Placental epithelial cell (primary cell): ENCODE data around the gene SLC6A18.

DNA sequence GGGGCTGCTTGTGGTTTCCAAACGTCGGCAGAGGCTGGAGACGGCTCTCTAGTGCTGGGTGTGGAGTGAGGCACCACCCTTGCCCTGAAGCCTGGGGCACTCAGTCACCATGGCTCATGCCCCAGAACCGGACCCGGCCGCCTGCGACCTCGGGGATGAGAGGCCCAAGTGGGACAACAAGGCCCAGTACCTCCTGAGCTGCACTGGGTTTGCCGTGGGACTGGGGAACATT is at the start of gene SLC6A18:
Gene SLC6A18 (plus strand): TSS at position 13 of the 232 bp plus-strand sequence.
- CAGE, long polyA plus RNA = no peak

DNA sequence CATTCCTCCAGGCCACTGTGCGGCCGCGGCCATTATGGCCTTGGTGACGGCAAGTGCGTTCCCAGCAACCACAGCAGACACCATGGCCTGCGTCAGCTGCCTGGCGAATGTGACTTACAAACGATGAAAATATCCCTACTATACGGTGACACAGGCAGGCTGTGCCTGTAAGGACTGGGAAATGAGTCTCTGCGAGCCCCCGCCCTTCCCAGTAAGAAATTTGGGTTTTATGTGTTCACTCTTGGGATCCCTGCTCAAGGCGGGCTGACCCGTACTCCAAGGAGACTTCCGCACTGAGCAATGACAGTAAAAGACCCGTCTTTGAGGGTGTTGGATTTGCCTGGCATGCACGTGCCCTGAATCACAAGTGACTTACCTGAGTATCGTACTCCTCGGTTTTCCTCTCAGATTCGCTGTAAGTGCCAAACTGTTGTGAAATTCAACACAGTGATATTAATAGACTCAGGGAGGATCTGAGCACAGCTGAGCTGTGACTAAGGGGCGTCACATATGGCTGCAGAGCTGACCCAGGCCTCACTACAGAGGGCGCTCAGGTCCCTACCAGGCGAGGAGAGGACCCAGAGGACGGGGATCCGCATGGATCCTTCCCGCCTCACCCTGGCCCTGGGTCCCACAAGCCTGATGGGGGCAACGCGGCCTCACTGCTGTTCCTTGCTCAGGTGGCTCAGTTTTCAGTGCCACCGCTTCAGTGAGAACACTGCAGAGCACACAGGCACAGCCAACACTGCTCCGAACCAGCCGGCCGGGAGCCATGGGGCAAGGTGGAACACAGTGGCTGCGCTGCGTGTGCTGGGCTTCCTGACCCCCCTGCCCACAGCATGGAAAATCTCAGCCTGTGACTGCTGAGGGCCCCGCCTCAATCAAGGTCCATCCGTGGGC is 20.3 kb downstream of the CLPTM1L start:
- CAGE, long polyA plus RNA = no peak

GRCh38 chr5:1336846-1337650 is 7.9 kb downstream of the CLPTM1L start:
- CAGE, long polyA plus RNA = no peak

- CAGE, long polyA plus RNA = no peak
Measured at GRCh38 chr5:1460162-1460573, 14.9 kb upstream of the SLC6A3 start.

DNA sequence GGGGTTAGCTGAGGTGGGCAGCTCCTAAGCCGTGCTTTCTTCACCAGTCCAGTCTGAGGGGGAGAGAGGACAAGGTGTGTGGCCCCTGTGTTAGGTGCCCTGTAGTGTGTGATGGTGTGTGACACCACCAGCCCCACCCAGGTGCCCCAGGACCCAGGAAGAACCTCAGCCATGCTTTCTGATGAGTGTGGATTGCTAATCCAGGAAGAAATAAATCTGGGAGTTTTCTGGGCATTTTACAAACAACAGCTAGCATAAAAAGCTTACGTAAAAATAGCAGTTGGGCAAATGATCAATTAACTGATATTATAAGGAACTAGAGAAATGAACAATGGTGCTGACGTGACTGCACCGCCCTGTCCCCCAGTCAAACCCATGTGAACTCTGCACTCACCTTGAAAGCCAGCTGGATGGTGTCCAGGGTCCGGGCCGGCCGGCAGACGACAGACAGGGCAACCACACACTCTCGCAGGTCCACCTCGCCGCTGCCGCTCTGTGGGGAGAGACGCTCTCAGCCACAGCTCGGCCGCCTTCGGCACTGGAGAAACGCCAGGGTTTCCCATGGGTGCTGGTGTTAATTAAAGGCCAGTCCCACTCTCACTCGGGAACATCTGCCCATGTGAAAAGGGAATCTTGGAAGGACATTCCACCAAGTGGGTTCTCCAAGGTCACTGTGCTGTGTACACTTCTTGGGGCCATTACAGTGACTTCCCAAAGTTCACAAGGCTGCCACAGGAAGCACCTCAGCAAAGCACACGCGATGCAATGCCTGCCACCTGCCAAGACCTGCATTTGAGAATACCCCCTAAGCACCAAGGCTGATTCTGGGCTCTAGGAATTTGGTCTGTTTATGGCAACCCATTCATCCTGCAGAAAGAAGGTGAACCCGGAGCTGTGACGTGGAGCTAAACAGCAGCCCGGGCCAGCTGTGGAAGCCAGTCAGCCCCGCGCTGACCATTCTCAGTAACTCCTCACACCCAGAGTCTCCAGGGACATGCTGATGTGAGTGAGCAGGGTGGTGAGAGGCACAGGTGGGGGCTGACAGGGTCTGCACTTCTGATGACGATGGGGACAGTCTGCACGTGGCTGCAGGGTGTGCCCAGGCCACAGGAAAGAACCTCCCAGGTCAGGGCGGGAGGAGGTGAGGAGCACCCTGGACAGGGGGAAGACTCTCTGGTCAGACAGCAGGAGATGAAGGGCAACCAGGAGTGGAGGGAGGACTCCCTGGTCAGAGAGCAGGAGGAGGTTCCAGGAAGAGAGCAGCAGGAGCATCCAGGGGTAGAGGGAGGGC is 25.6 kb upstream of the SLC6A3 start:
- CAGE, long polyA plus RNA = no peak

DNA sequence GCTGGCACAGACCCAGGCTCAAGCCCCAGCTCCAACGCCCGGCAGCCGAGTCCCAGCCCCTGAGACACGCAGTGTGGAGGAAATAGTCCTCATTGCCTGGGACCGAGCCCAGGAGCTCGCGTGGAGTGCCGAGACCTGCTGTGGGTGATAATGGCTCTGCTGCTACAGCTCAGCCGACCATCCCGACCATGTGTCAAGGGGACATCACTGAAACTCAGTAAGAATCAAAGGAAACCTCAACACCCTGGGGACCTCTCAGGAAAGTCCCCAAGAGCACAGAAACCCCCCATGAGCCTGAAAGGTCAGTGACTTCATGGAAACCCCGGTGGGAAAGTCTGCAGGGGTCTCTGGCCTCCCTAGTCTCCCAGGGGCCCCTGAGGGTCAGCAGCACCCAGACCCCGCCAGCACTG is 38.8 kb downstream of the LPCAT1 start:
- CAGE, long polyA plus RNA = no peak

DNA sequence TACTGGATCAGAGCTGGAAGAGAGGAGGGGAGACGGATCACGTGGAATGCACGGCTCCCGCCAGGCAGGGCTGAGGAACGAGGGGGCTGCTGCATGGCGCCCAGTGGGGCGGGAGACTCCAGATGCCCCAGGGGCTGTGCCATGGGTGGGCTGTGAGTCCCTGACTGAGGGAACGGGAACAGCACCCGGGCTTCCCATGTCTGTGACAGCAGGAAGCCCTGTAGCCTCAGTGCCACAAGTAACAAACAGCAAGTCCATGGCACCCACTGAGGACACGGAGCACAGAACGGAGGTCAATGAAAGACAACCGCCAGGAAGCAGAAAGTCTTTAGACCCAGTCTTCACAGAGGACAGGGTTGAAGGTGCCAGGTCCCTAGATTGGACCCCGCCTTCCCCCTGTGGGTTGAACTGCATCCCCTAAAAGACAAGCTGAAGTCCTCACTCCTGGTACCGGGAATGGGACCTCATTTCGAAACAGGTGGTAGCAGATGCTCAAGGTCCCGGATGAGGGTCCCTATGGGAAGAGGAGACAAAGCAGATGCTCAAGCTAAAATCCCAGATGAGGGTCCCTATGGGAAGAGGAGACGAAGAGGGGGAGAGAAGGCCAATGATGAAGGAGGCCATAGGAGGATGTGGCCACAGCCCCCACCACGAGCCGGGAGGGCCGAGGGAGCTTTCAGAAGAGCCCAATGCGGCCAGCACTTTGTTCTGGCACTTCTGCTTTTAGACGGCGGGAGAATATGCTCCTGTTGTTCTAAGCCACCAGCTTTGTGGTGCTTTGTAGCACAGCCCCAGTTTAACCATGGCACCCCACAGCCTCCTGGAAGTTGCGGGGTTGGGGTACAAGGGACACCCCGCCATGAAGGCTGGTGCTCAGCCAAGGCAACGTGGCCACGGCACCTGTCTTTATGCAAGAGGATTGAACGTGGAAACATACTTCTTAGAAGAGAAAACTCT is 33.6 kb downstream of the LPCAT1 start:
- CAGE, long polyA plus RNA = no peak

DNA sequence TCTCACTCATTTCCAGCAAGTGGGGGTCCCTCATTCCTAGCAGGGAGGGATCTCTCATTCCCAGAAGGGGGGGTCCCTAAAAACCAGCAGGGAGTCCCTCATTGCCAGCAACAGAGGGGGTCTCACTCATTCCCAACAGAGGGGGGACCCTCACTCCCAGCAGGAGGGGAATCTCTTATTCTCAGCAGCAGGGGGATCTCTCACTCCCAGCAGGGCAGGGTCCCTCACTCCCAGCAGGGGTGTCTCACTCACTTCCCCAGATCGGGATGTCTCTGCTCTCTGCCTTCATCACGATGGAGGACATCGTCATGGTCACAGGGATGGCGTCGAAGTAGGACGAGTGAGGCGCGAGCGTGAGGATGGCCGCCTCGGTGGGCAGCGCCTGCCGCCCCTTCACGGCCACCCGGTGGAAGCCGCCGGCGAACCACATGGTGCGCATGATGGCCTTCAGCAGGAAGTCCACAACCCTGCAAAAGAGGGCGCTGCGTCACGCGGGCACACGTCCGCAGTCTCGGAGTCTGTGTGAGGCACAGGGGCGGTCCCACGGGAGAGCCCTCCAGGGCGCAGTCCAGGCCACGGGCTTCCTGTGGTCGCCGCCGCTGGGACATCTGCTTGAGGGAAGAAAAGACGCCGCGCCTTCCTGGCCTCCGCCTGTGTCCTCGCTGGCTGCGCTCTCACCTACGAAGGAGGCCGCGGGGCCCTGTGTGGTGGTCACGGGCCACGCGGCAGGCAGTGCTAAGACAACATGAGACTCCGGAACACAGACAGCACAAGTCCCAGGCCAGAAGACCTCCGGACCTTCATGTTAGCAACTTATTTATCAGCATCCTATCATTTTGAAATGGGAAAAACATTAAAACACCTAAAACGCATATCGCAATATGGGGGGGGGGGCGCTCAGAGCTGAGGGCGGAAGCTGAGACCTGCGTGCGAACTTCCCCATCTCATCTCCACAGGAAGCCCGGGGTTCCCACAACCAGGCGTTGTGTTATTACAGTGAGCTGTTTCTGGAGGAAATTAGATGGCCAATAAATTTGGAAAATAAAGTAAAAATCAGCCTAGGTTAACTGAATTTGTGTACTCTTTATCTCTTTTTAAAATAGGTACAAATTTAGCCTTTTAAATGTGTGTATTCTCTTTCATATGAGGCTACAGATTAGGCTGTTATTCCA is 28.9 kb downstream of the LPCAT1 start:
- CAGE, long polyA plus RNA = no peak

GRCh38 chr5:1507537-1508442 is 16.0 kb downstream of the LPCAT1 start:
- CAGE, long polyA plus RNA = no peak

- CAGE, long polyA plus RNA = no peak
Measured at GRCh38 chr5:1624039-1624906, 100.5 kb upstream of the LPCAT1 start.

GRCh38 chr5:1801559-1801884 is 315 bp downstream of the NDUFS6 start:
- CAGE, long polyA plus RNA = no peak

DNA sequence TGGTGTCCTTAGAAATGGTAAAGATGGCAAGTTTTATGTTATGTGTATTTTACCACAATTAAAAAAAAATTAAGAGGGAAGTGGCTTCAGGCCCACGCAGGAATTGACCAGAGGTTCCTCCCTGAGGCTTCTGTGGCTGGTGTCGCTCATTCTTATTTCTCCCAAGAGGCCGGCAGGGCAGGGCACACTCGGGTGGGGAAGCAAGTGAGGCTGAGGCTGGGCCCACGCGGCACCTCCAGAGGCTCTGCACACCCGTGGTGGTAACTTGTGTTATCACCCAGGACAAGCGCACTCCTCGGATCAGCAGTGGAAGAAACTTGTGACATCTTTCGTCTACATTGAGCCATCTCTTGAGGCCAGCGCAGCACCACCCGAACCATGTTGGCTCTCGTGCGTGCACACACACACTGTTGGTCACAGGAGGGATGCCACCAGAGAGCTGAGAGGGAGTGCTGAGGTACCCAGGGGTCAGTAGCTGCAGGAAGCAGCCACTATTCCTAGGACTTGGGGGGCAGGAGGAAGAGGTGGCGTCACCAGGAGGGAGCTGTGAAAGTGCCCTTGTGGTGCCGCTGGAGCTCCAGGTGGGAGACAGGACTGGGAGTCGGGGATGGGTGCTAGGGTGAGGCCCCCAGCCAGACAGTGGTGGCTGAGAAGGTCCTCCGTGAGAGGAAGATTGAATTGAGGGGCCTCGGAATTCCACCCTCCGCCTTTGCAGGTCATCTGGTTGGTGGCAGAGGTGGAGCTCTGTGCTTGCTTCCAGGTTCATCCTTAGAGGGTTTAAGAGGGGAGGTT is 6.4 kb downstream of the NDUFS6 start:
- CAGE, long polyA plus RNA = no peak

- CAGE, long polyA plus RNA = no peak
Measured at GRCh38 chr5:1931700-1931956, 48.9 kb upstream of the IRX4 start.

- CAGE, long polyA plus RNA = no peak
Measured at GRCh38 chr5:2093948-2094446, 211.3 kb upstream of the IRX4 start.

- CAGE, long polyA plus RNA = no peak
Measured at GRCh38 chr5:2094447-2095173, 211.9 kb upstream of the IRX4 start.

- CAGE, long polyA plus RNA = no peak
Measured at GRCh38 chr5:2152982-2153349, 270.2 kb upstream of the IRX4 start.

GRCh38 chr5:2752839-2753506 is 1.5 kb upstream of the IRX2 start:
- CAGE, long polyA plus RNA = no peak

DNA sequence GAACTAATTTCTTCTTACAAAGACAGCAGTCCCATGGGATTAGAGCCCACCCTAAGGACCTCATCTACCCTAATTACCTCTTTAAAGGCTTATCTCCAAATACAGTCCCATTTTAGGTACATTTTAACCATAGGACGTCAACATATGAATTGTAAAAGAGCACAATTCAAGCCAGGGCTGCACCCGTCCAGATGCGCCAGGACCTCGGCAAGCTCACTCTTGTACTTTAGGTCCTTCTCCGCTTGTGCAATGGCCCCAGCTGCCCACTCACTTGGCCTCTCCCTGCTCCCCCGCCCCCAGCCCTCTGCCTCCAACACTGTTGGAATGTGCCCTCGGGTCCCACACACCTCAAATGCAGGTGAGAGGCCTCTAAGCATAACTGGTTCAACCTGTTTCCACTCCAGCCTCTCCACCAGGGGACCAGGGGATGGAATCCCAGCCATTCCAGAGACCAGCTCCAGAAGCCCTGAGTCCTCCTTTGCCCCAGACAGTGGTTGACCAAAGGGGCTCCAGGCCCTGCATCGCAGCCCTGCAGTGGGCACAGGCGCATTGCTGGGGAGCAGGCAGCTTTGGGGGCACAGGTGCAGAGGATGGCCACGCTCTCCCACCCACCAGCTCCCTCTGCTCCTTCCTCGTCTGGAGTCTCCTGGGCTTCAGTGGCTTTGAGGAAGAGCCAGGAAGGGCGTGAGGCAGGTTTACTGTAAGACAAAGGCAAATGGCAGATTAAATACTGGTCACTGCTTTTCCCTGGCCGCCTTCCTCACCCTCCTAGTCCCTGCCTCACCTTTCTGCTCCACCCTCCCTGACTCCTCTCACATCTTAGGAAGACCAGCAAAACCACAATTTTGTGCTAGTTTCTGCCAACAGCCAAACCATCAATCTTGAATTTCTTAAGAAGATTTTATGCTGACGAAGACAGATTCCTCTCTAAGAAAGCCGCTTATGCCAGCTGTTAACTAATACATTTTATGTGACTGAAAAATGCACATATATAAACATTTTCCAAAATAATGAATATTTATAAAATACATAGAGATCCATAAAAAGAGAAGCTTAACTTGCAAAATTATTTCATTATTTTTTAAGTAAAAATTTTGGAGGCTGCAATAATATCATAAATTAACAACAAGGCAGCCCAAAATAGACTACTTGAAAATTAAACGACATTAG is 29.1 kb upstream of the IRX2 start:
- CAGE, long polyA plus RNA = no peak

DNA sequence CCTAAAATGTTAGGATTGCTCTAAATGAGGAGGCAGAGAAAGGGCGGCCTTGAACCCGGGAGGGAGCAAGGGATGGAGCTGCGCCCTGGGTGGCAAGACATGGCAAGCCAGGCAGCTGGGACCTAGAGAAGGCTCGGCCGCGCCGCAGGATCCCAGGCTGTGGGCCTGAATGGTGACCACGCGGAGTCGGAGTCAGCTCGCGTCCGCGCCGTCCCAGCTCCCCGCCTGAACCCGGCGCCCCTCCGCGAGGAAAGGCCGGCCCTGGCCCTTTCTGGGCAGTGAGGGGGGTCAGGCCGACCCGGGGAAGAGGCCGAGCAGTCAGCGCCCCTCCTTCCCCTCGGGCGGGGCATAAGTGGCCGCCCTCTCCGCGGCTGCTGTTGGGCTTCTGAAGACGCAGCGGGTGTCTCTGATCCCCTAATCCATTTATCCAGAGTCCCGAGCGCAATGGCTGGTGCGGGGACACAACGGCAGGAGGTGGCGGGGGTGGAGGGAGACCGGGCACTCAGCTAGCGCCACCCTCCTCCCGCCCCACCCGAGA is 10.7 kb downstream of the IRX1 start:
- CAGE, long polyA plus RNA = no peak

- CAGE, long polyA plus RNA = no peak
Measured at GRCh38 chr5:3613797-3614282, 18.2 kb downstream of the IRX1 start.